ENCODE measurements around a stretch of chr1.

DNA sequence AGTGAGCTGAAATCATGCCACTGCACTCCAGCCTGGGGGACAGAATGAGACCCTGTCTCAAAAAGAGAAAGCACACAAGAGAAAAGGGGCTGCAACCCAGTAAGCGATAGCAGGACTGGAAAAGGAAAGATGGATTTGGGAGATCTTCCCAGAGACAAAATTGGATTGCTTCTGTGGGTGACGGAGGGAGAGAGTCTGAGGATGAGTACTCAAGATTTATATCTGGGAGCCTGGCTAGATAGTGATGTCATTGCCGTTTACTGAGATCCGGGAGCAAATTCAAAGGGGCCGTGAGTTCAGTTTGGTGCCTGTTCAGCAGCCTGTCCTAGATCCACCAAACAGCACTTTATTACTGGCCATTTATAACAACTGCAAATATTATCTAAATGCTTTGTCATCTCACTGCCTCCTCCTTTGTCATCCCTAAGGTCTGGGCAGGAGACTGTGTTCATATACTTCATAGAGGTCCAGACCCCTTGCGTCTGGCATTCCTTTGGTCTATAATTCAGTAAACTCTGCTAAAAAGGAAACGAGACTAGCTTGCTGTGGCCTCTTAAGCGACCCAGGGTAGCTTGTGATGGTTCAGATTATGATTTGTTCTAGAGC, 29.2 kb downstream of the MAPKAPK2 start:
- PRO-cap = no peak

- PRO-cap = no peak
Observed at GRCh38 chr1:206723370-206724178, 38.9 kb downstream of the MAPKAPK2 start.

- PRO-cap = no peak
Observed at GRCh38 chr1:206729257-206730362, 41.0 kb upstream of the IL19 start.

DNA sequence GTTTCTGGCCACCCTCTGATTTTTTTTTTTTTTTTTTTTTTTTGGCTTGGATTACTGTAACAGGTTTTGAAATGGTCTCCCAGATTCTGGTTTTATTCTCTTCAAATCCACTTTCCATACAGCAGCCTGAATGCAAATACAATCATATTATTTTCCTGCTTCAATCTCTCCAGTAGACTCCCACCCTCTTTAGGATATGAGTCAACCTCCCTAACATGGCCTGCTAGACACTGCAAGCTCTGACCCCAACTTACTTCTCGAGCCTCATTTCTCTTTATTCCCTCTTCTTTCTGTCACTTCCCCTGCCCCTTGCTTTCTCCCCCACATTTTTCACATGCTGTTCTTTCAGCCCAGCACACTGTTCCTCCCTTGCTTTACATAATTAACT, 22.2 kb upstream of the IL19 start:
- PRO-cap = no peak

GRCh38 chr1:206865904-206866504, 581 bp downstream of the IL20 start:
- PRO-cap = no peak

DNA sequence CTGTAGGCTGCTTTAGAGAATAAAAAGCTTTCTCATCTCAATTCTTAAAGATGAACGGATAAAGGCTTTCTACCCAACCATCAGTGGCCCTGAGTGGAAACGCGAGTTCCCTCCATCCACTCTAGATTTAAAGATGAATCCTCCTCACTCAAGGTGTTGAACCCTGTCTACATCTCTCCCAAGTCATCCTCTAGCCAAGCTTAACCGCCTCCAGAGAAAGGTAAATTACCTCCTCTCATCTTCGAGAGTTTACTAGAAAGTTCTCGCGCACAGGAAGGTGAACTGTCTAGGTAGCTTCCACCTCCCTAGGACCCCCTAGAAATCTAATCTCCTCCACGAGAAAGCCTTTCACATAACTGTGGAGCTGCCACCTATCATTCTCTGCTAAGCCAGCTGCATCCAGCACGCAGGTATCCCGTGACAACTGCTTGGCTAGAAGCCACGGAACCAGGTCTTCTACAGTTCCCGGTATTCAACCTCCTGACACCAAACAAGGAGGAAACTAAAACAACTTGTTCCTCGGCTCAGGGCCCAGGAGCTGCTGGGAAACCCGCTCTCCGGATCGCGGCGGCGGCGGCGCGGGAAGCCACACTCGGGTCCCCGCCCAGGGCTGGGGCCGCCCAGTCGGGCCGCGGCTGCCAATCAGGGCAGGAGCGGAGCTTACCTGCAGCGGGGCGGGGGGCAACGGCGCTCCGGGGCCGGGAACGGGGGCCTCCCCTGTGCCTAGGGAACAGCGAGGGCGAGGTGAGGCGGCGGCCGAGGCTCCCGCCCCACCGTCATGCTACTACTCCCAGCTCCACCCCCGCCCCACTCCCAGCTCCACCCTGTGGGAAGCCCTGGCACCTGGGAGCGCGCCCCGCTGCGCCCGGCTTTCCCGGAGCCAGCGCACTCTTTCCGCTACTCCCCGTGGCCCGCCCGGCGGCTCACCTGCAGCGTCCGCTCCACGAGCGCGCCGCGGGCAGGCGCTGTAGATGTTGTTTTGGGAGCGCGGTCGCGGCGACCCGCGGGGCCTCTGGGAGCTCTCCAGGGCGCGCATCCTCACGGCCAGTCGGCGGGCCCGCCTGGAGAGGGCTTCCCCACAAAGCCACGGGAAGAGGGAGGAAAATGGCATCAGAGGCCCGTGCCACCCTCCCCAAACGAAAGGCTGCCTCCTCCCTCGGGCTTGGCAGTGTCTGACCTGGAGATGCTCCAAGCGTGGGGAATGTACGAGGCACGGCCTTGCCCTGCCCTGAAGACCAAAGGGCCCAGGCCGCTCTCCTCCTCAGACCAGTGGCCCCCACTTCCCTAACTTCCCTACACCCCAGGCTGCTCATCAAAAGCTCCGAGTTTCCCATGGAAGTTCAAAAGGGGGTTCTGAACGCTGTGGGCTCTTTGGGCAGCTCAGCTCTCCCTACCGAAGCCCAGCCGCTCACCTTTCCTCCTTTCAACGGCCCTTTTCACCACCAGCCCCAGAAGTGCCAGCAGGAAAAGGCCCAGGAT, 12.1 kb downstream of the IL24 start:
- PRO-cap = no peak

- PRO-cap = no peak
Observed at GRCh38 chr1:206934251-206934809, 11.9 kb downstream of the PIGR start.

- PRO-cap = no peak
Observed at GRCh38 chr1:206945303-206945846, 891 bp downstream of the PIGR start.

- PRO-cap = no peak
Observed at GRCh38 chr1:207005564-207005949, 27.0 kb downstream of the C1orf116 start.

- PRO-cap = no peak
Observed at GRCh38 chr1:207021542-207022672, 10.6 kb downstream of the C1orf116 start.

DNA sequence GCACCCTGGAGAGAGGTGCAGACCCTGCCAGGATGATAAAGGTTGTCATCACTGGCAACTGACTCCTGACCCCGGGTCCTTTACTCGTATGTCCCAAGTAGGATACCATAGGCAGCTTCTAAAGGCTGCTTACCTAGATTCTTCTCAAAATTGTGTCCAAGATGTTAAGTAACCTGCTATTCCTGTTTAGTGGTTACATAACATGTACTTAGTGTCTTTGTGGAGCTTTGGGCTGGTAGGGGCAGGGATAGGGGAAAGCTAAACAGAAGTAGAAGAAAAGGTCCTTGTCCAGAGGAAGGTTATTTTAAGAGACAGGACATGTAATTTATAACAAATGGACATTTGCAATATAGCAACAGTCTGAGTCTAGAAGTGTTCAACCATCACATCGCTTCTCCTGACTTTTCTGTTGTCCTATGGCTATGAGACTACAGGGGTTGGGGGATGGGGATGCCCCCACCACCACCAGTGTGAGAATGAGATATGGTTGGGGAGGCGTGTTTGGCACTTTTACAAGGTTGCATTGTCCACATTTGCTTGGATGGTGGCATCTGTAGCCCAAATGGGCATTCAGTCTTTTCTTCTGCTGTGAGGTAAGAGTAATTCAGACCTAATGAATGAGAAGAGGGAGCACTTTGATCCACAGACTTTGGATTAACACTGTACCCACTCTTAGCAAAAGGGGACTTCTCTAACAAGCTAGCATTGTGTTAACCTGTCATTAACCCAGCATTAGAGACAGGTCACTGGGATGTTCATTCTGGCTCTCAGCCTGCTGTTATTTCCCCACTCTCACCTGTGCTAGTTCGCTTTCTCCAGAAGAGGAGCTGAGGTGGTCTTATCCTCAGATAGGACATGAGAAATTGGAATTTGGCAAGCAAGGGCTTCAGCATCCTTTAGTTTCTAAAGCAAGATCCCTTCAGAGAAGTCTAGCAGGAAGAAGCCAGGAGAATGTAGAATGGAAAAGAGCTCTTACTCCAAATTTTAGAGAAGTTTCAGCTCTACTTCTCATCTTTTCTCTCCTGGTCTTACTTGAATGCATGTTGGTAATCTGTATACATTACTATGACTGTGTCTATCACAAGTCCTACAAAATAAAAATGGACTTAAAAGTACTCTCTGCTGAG, 13.8 kb upstream of the C4BPB start:
- PRO-cap = no peak

GRCh38 chr1:207239879-207240278, 81.6 kb upstream of the CD55 start:
- PRO-cap = no peak

DNA sequence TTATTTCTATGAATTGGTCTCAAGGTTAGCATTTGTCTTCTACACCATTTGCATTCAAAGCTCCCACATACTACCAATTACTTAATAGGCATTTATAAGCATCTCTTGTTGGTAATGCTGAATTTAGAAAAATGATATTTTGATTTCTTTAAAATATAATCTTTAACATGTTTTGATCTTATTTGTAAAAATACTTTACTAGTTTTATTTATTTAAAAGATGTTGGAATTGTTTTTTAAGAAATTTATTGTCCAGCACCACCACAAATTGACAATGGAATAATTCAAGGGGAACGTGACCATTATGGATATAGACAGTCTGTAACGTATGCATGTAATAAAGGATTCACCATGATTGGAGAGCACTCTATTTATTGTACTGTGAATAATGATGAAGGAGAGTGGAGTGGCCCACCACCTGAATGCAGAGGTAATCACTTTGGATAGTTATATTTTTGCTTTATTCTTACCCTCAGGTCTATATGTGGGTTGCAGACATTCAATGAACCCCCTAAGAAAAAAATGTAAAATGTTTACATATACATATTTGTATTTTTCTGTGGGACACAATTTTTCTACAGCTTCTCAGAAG, 9.5 kb downstream of the CD55 start:
- PRO-cap = no peak

GRCh38 chr1:207453569-207453932, 577 bp upstream of the CR2 start:
- PRO-cap = no peak

DNA sequence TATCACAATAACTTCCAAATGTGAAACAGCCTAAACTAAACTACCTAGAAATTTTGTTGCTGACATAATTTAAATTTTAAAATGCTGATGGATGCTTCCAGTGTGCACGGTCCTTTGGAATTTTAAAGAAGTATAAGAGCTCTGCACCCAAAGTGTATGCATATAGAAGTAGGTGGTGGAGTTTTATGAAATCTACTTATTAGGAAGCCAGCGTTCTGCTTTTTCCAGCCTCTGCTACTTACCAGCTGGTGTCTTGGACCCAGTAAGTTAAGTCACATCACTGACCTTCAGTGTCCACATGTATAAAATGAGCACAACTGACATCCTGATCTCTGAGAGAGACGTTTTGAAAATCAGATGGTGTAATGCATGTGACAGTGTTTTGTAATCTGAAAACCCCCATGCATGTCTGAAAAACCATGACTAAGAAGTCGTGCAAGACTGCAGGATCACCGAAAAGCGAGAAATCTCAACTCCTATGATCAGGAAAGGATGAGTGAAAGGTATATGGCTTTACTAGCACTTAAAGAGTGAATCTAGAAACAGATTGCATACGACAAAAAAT, 1.9 kb downstream of the CR1 start:
- PRO-cap = no peak

GRCh38 chr1:207589425-207590039, 55.4 kb upstream of the CR1L start:
- PRO-cap = no peak

- PRO-cap = no peak
Observed at GRCh38 chr1:207605617-207606239, 39.2 kb upstream of the CR1L start.

DNA sequence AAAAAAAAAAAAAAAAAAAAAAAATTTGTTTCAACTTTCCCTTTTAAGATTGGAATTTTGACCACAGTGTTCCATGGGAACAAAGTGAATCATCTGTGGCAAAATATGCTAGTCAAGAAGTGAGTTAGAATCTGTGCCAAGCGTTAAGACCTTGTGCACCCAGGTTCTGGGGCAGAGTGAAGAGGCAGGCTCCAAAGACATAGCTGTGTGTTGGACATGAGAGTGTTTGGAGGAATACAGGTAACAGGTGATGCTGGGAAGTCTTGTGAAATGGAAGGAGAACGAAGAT, 14.4 kb upstream of the CD46 start:
- PRO-cap = no peak

GRCh38 chr1:207752214-207753039, 573 bp downstream of the CD46 start:
- PRO-cap = no peak

GRCh38 chr1:207753835-207755018, 2.4 kb downstream of the CD46 start:
- PRO-cap = no peak

Measured in neutrophil (primary cell).